ENCODE results near the genes TMEM178B, TAS2R4, TAS2R5, LLCFC1, OR9A2, OR6V1, PIP and GSTK1.

GRCh38 chr7:141073800-141075035, at the start of gene TMEM178B:
Gene TMEM178B, plus strand, starts transcription at chr7:141074064.
- PRO-cap, 3 experiments: peak in 1 of 3 experiments; most common plus-strand start chr7:141074241 (in 1); most common minus-strand start chr7:141073929 (in 1)
- RAMPAGE, long total RNA: no peak

GRCh38 chr7:141649429-141649786, 52.6 kb downstream of the DENND11 start:
- PRO-cap, 3 experiments: no peak in any of the 3 experiments
- RAMPAGE, long total RNA: no peak

DNA sequence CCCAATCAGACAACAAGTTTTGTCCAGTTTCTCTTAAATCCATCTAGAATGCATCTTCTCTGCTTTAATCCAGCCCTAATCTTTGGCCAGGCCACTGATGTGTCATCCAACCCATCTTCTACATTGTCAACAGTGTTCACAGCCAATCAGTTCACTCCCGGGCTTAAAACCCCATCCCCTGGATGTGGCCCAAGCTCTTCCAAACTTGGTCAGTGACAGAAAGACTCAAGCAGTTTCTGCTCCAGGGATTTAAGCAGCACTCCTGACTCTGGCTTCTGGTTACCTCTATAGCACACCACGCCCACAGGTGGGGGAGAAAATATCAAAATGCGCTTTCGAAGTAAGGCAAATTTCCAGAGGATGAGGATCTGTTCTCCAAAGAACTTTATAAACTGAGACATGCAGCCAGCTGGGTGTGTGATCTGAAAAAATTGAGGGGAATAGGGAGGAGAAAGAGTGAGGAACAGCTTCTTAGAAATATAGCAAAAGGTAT, 35.9 kb downstream of the DENND11 start:
- PRO-cap, 3 experiments: no peak in any of the 3 experiments
- RAMPAGE, long total RNA: no peak

DNA sequence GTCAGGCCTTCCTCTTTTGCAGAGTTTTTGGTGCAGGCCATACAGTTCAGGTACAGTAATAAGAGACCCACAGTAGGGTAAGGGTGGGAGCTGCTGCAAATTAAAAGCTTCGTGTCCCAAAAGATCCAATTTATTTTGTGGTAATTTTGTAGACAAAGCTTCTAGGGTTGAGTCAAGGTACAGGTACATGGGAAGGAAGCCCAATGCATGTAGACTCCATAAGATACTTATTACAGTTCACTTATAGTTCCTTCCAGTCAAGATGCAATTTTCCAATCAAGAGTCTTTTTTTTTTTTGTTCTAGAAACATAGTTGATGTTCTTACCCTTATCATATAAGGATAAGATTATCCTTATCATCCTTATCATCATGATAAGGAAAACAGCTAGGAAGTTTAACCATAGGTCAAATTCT, at the start of gene TAS2R4:
TSS of gene TAS2R4 (plus strand) at position 301 of the 414 bp plus-strand sequence.
- PRO-cap, 3 experiments: no peak in any of the 3 experiments
- RAMPAGE, long total RNA: no peak

GRCh38 chr7:141789950-141790506, at the start of gene TAS2R5:
Gene TAS2R5, plus strand, starts transcription at chr7:141790217.
- PRO-cap, 3 experiments: no peak in any of the 3 experiments
- RAMPAGE, long total RNA: no peak

GRCh38 chr7:141975669-141976550, 2.3 kb upstream of the TAS2R38 start:
- PRO-cap, 3 experiments: no peak in any of the 3 experiments
- RAMPAGE, long total RNA: no peak

- PRO-cap, 3 experiments: no peak in any of the 3 experiments
- RAMPAGE, long total RNA: no peak
Observed at GRCh38 chr7:142104624-142105278, 6.8 kb upstream of the MGAM2 start.

DNA sequence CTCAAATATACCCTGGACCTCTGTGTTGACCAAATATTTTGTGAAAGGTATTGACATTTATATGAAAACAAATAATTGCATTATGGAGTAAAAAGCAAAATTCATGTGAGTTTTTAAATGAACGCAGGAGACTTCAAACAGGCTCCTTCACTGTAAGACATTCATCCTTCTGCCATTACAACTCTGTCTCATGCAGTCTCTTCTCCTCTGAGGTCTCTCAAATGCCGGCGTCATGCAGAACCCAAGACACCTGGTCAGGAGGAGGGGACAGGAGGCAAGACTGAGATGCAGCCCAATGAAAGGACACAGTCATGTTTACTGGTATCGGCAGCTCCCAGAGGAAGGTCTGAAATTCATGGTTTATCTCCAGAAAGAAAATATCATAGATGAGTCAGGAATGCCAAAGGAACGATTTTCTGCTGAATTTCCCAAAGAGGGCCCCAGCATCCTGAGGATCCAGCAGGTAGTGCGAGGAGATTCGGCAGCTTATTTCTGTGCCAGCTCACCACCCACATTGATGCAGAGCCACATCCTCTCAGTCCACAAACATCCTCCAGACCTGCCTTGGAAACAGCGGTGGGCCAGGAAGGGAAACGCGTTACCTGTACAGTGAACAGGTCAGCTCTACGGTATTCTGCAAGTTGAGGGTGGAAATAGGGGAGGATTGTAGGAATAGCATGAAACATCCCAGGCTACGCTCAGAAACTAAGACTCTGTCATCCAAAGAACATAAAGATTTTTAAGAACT, 133.2 kb upstream of the PRSS1 start:
- PRO-cap, 3 experiments: no peak in any of the 3 experiments
- RAMPAGE, long total RNA: no peak

GRCh38 chr7:142620294-142620790, 128.9 kb upstream of the PRSS1 start:
- PRO-cap, 3 experiments: no peak in any of the 3 experiments
- RAMPAGE, long total RNA: no peak

DNA sequence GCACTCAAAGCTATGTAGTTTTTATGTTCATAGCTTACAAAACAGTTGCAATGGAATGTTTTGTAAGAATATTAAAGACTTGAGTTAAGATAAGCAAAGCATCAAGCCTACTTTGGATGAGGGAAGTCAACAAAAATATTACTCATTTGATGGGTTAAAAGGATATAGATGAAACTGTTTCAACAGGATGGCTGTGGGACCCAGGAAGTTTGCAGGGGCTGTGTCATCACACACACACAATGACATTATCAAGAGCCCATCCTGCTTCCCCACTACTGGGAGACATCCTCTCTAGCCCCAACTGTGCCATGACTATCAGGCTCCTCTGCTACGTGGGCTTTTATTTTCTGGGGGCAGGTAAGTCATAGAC, 78.8 kb upstream of the PRSS1 start:
- PRO-cap, 3 experiments: no peak in any of the 3 experiments
- RAMPAGE, long total RNA: no peak

- PRO-cap, 3 experiments: no peak in any of the 3 experiments
- RAMPAGE, long total RNA: no peak
Observed at GRCh38 chr7:142719961-142720890, 29.0 kb upstream of the PRSS1 start.

GRCh38 chr7:142788103-142789293, 17.7 kb downstream of the PRSS2 start:
- PRO-cap, 3 experiments: no peak in any of the 3 experiments
- RAMPAGE, long total RNA: no peak

GRCh38 chr7:142798246-142799197, 27.8 kb downstream of the PRSS2 start:
- PRO-cap, 3 experiments: no peak in any of the 3 experiments
- RAMPAGE, long total RNA: no peak

GRCh38 chr7:142809204-142809807, 38.5 kb downstream of the PRSS2 start:
- PRO-cap, 3 experiments: no peak in any of the 3 experiments
- RAMPAGE, long total RNA: no peak

GRCh38 chr7:142939330-142939773, at the start of gene LLCFC1:
Gene LLCFC1, plus strand, starts transcription at chr7:142939484.
- PRO-cap, 3 experiments: no peak in any of the 3 experiments
- RAMPAGE, long total RNA: no peak

GRCh38 chr7:143027005-143027296, at the start of gene OR9A2:
Gene OR9A2, minus strand, starts transcription at chr7:143027132.
- PRO-cap, 3 experiments: no peak in any of the 3 experiments
- RAMPAGE, long total RNA: no peak

DNA sequence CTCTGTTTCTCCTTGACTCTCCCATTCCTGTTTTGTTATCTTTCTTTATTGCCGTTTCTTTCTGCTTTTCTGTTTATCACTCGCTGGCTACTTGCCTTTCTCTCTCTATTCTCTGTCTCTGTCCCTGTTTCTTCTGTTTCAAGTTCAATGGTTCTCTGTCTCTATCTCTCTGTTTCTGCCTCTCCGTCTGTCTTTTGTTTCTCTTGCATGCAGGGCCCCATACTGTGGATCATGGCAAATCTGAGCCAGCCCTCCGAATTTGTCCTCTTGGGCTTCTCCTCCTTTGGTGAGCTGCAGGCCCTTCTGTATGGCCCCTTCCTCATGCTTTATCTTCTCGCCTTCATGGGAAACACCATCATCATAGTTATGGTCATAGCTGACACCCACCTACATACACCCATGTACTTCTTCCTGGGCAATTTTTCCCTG, at the start of gene OR6V1:
TSS of gene OR6V1 (plus strand) at position 232 of the 429 bp plus-strand sequence.
- PRO-cap, 3 experiments: no peak in any of the 3 experiments
- RAMPAGE, long total RNA: no peak

DNA sequence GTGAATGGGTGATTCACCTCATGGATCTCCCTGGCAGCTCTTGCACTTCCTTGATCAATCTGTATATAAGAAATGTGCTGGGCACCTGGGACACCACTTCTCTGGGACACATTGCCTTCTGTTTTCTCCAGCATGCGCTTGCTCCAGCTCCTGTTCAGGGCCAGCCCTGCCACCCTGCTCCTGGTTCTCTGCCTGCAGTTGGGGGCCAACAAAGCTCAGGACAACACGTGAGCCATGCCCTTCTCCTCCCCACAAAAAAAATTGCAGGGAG, at the start of gene PIP:
TSS of gene PIP (plus strand) at position 93 of the 271 bp plus-strand sequence.
- PRO-cap, 3 experiments: no peak in any of the 3 experiments
- RAMPAGE, long total RNA: no peak

- PRO-cap, 3 experiments: peak in 3 of 3 experiments; most common plus-strand start chr7:143263441 (in 2); most common minus-strand start chr7:143263342 (in 1)
- RAMPAGE, long total RNA: no peak
Observed at GRCh38 chr7:143263253-143264248, at the start of gene GSTK1. Gene GSTK1, plus strand, starts transcription at chr7:143263441.

DNA sequence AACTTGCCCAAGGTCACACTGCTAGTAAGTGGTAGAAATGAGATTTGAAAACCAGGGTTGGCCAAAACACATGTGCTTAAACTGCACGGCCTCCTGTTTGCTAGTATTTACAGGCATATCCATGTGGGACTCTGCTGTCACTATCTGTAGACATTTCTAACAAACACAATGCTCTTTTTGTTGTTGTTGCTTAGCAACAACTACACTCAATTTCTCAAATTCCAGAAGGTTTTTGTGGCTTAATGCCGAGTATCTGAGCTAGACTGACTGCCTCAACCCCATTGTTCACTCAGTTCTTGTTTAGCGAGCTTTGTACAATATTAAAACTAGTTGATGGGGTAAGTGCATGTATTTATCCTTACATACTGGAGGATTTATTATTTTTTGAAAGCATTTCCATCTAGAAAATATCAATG, 5.4 kb upstream of the TMEM139 start:
- PRO-cap, 3 experiments: no peak in any of the 3 experiments
- RAMPAGE, long total RNA: no peak

Measured in cerebellum (tissue), 5 donors.